Retinal pigment epithelial cell (primary cell): ENCODE data around the genes TRAF7, PGP, RNPS1, NTN3 and ZG16B.

- RRBS: 61% methylated on average over 12 of the region's 31 CpGs
These were observed 9.5 kb downstream of the NHERF2 start for GRCh38 chr16:2036123-2036679.

DNA sequence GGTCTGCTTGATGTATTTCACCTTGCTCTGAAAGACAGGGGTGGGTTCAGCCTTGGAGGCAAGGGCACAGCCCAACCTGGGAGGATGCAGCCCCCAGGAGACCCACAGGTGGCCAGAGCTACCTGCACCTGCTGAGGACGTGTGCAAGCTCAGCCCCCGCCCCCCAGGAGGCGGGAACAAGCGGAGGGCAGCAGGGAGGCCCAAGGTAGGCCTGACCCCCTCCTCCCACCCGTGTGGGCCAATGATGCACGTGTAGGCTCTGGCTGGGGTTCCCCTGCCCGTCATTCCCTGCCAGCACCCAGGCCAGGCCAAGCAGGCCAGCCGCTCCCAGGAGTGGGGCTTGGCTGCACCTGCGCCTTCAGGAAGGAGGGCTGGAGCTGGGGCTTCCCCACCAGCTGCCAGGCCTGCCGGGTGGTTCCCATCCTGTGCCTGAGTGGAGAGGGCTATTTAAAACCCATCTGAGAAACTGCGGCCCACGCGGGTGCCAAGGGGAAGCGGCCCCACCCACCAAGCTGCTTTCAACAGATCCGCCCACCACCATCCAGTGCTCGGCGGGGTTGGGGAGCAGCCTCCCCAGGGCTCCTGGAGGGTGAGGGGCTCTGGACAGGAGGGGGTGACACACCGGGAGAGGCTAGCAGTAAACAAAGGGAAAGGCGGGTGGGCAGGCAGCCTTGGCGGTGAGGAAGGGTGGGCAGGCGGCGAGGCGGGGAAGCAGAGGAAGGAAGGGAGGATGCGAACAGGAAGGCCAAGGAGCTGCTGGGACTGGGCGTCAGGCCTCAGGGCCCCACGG, 3.7 kb downstream of the NTHL1 start:
- RRBS: no CpG with 5 or more reads among the region's 26 CpGs

GRCh38 chr16:2050293-2050633, 2.5 kb downstream of the TSC2 start:
- RRBS: no CpG with 5 or more reads among the region's 6 CpGs

- RRBS: 76% methylated on average over 3 of the region's 25 CpGs
These were observed 38.2 kb downstream of the TSC2 start for GRCh38 chr16:2085863-2086473.

DNA sequence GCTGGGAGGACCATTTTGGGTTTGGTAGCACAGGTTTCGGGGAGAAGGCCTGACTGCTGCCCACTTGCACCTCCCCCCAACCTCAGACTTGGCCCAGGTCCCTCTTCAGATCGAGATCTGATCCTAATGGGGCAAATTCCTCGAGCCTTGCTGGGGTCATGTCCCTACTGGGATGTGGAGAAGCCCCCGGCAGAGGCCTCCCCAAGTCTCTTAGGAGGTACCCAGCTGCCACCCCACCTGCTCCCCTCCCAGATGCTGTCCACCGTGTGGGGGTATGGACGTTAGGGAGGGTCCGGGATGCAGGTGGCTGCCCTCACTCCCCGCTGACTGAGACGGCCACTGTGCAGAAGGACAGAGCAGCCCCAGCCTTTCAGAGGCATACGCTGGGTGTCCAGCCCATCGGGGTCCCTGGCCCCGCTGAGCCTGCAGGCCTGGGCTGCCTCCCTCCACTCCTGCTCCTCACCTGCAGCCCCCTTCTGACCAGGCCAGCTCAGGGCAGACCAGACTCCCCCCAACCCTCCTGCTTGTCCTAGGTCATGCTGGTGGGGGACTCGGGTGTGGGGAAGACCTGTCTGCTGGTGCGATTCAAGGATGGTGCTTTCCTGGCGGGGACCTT, 1.1 kb downstream of the RAB26 start:
- RRBS: 0% methylated on average over 4 of the region's 15 CpGs

DNA sequence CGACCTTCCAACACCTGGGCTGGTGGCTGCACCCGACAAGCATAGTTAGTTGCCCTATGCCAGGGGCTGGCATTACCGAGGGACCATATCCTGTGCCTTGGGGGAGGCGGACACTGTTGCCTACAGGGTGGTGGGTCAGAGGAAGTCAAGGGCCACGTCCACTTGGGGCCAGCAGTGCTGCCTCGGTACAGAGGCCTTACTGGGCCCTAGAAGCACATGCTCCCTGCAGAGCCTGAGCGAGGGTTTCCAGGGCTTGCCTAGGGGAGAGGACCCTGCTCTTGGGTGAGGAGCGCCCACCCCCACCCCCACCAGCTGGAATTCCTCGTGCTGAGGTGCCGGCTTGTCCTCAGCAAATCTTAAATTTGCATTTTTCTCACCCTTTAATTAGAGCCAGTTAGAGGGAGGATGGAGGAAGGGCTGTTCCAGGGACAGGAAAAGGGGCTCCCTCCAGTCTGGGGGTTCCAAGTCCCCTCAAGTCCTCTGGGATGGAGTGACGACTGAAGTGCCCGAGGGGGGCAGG, 1.8 kb downstream of the RAB26 start:
- RRBS: no CpG with 5 or more reads among the region's 12 CpGs

GRCh38 chr16:2155562-2156477, at the start of gene TRAF7:
TRAF7 (plus strand) TSS chr16:2155782.
- RRBS: under 1% methylated on average over 42 of the region's 101 CpGs

DNA sequence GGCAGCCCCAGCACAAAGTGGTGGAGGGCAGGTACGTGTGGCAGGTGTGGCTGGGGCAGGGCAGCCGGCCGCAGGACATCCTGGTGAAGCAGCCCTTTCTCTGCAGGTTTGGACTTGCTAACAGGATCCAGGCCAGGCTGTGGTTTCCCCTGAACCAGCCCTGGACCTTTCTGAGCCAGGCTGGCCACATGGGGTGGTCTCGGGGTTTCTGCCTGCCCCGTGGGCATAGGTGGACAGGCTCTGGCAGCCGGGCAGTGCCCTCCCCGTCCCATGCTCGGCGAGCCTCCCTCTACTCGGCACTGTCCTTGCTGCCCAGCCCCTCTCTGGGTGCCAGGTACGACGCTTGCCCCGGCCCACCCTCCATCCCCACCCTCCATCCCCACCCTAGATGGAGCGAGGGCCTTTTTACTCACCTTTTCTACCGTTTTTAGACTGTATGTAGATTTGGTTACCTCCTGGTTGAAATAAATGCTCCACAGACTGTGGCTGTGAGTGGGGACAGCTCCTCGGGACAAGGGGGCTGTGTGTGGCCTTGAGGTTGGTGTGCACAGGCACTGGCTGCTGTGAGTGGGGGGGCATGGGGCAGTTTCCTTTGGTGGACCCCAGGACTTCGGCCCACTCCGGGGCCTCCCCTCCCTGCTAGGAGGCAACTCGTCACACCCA, 19.8 kb downstream of the CASKIN1 start:
- RRBS: 95% methylated on average over 7 of the region's 19 CpGs

- RRBS: 1% methylated on average over 16 of the region's 69 CpGs
These were observed at the start of gene PGP for GRCh38 chr16:2214515-2214918. PGP (minus strand) TSS chr16:2214840.

DNA sequence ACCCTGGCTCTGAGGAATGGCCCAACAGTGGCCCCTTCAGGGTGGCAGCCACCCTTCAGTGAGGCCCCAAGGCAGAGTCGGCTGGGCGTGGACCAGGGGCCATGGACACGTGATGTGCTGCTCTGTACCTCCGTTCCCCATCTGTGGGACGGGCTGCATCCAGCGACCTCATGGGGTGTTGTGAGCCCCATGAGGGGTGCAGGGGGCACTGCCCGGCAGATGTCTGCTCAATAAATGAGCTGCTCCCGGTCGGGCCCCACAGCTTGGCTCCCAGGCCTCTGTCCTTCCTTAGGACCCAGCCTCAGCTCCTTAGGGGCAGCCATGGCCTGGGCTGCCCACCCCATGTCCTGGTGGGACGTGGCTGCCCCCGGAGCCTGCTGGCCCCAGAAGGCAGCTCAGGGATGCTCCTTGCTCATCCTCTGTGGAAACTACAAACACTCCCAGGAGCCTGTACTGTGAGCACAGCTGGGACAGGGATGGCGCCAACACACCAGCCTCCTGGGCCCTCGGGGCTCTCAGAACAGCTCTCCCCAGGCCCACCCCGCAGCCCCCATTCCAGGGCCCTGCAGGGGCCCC, 2.3 kb downstream of the DNASE1L2 start:
- RRBS: no CpG with 5 or more reads among the region's 14 CpGs

DNA sequence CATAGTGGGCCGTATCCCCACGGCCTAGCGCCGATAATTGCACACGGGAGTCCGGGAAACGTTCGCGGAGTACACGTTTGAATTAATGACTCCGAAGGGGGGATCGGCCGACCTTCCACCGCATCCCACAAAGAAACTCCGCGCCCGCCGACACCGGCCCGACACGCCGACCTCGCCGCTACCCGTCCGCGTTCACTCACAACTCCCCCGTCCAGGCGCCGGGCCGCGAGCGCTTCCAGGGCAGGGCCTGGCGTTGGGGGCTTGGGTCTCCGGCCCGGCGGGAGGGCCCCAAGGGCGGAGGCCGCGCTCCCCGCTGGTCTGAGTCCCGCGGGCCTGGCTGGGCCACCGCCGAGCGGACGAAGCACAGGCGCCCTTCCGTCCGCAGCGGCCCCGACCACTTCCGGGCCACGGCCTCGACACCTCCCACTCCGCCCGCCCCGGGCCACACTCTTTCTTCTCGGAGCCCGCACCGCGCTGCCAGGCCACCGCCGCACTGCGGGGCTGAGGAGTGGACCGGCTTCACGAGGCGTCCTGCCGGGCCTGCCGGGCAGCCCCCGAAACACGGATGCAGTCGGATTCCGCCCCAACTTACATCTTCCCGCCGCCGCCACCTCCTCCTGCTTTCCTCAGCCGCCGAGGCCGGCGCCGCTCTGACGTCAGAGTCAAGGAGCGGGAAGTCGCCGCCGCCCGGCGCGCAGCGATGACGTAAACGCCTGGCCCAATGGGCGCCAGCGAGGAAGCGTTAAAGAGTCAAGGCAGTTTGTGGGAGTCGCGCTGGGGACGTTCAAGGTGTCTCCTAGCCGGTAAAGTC, at the start of gene RNPS1:
Gene RNPS1, minus strand, starts transcription at position 664 of the 811 bp plus-strand sequence.
- RRBS: under 1% methylated on average over 23 of the region's 100 CpGs

- RRBS: 94% methylated on average over 4 of the region's 30 CpGs
These were observed 8.4 kb upstream of the RNPS1 start for GRCh38 chr16:2276079-2276913.

GRCh38 chr16:2331360-2332112, 9.0 kb downstream of the ABCA3 start:
- RRBS: no CpG with 5 or more reads among the region's 18 CpGs

DNA sequence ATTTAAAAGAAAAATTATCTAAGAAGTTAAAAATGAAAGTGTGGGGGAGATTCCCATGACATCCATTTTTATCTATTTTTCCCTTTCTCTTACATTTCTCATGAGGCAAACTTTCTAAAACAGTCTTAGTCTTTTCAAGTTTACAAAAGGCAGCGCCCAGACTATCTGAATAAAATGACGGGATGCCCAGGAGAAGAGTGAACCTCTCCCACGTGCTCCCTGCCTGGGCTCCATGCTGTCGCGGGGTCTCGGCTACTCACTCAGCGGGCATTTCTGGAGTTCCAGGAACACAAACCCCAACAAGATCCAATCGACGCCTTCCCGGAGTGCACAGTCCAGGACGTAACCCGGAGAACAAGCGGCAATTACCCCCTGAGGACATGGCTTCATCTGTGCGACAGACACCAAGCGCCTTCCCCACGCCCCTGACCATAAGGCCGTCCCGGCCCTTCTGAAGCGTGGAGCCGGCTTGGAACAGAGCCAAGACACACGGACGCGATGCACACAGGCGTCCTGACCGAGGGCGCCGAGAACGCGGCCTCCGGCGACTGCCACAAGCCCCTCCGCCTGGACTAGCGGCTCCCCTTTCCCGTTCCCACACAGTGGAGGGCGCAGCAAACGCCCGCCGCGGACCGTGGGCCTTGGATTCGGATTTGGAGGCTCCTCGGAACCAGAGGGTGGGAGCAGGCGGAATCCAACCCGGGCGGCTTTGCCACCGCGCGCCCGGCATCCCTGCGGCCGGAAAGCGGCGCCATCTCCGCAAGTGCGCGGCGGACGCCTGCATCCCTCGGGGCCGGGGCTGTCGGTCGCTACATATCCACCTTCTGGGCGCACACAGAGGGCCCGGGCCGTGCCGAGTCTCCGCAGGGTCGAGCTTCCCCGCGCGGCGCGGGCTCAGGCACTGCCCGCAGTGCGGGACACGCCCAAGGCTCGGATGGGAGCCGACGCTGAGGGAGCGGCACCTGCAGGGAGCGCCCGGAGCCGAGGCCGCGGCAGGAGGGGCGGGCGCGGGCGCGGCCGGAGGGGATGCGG, 817 bp downstream of the ABCA3 start:
- RRBS: 2% methylated on average over 42 of the region's 92 CpGs

- RRBS: 1% methylated on average over 38 of the region's 70 CpGs
These were observed at the start of gene NTN3 for GRCh38 chr16:2470753-2471726. NTN3 (plus strand) TSS chr16:2471297.

GRCh38 chr16:2533425-2533890, 2.2 kb upstream of the CEMP1 start:
- RRBS: no CpG with 5 or more reads among the region's 14 CpGs

DNA sequence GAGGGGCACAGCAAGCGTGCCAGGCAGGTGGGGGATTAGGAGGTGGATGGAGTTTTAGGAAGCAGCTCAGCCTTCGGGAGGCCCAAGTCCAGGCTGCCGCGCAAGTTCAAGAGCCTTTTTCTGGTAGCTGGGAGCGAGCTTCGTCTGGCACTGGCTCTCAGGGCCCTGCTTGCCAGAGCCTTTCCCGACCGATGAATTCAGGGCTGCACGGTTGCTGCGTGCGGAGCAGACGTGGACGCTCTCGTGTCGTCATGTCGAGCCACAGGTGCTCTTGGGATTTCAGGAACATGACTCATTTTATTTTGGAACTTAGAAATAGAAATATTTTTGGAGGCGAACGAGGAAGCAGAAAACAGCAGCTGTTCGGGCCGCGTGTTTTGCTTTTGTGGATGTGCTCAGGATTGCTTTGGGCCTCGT, 17.0 kb downstream of the KCTD5 start:
- RRBS: no CpG with 5 or more reads among the region's 22 CpGs

- RRBS: no CpG with 5 or more reads among the region's 14 CpGs
These were observed 1.1 kb downstream of the SRRM2 start for GRCh38 chr16:2753557-2753959.

GRCh38 chr16:2757088-2757722, 4.8 kb downstream of the SRRM2 start:
- RRBS: no CpG with 5 or more reads among the region's 11 CpGs

- RRBS: 86% methylated on average over 10 of the region's 34 CpGs
These were observed at the start of gene ZG16B for GRCh38 chr16:2829538-2830568. ZG16B (plus strand) TSS chr16:2830303.